REH cell (cell line): ENCODE measurements around a stretch of chr5.

DNA sequence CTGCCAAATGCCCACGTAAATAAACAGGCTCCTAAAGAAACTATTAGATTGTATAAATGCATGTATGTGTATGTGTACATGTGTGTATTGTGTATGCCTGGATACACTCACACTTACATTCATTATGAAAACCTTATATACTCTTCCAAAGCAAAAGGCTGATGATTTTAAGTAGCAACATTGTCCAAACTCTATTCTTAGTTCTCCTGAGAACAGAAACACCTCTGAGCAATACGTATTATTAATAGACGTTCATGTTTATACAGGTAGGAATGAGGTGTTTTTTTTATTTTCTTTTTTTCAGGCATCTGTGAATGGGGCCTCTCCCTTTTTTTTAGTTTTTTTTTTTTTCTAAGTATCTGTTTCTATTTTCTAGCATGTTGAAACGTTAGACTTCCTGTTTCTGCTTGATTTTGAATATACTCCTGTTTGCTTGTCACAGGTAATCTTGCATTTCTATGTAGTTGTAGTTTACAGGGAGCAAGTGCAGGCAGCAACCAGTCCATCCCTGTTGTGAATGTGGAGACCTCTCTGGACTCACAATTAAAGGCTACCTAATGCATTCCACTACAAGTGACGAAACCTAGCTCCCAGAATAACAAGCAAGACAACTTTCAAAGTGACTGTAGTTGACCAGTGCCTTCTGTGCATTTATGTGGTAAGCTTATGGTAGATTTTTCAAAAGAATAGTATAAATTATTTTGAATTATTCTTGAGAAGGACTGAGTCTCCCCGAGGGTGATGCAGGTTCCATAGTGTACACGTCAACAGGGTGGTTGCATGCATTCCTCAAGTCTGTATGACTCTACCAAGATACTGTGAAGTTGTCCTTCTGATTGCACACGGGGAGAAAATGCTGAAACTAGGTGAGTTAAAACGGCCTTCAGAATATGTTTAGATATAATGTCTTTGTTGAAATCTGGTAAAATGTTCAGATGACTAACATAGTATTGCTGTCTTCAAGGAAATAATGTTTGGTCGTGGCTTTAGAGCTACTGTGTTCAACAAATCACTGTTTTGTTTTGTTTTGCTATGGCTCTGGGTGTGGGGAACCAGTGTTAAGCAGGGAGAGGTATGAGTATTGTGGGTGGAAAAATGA, 22.7 kb upstream of the TNFAIP8 start:
- PRO-cap, result no peak

DNA sequence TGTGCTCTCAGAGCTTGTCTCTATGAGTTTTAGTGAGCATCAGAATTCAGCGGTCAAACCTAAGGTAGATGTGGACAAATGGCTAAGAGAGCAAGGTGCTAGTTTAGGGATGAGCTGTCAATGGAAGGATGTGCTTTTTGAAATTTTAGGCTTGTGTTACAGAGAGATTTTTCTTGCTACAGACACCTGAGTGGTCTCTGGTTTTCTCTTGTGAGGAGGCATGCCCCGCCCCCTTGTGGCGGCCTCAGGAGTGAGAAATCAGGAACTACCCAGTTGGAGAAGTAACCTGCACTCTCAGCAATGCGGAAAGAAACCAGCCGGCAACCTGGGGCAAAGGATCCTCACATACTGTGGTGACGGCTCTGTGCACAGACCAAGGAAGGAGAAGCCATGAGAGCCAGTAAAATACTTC, 16.9 kb upstream of the HSD17B4 start:
- PRO-cap, result no peak

- PRO-cap, result no peak
Observed at GRCh38 chr5:119518042-119518853, 66.0 kb downstream of the HSD17B4 start.

- PRO-cap, result no peak
Observed at GRCh38 chr5:120464802-120465980, 1.1 kb downstream of the PRR16 start.

DNA sequence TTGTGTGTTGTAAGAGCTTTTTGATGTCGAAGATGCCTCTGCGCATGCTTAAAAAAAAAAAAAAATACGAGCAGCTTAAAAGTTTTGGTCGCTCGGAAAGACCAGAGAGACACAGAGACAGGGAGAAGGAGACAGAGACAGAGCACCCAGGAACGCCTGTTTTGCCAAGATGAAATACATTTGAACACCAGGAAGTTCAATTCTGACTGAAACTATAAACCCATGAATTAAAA, 2.7 kb upstream of the ZNF474 start:
- PRO-cap, result no peak

- PRO-cap, result no peak
Observed at GRCh38 chr5:122137547-122137830, 8.1 kb downstream of the ZNF474 start.

DNA sequence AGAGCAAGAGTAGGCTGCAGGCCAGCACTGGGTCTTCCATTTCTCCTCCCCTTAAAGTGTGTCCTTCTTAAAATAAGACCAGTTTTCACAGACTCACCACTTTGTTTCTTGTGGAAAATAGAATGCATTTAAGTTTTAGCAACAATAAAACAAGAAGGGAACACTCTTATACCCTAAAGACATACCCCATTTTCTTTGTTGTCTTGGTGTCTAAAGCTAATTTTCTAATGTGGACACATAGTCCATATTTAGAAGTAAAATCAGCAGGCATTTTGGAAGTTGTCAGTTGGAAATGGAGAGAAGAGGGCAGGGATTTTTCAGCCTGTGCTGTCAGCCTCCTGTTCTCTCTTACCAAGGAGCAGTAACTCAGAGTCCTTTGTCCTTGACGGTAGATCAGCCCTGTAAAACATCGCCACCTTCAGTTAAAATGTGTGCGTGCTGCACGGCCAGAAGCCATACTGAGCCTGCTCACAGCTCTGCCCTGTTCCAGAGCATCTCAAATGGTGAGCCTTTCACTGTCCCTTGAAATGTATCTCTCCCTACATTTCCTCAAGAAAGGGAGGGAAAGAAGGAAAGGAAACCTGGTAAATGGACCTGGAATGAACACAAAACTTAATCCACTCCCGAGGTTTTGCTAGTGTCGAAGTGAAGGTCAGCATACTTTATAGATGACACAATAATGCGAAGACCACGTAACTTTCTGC, 103.4 kb downstream of the SNCAIP start:
- PRO-cap, result no peak

- PRO-cap, result no peak
Observed at GRCh38 chr5:122849404-122850687, 4.4 kb downstream of the SNX24 start.

DNA sequence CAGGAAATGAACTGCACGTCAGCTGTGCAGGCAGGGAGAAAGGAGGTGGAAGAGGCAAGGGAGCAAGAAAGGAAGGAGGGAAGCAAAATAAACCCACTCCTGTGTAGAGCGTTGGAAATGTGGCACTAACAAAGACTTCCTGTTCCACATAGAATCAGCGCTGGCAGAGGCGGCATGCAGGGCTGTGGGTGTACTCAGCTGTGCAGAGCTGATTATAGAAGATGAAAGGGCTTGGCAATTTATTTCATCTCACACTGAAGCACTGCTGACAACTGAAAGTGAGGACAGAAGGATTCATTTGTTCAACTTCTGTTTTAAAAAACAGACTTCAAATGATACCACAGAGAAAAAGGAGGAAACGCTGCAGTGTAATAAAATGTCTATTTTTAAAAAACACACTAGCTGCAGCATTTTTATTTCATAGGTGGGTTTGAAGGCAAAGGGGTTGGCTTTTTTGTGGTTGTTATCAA, 583.6 kb downstream of the ZNF608 start:
- PRO-cap, result bidirectional peak, plus-strand start at position 295 of the sequence, minus-strand start at position 127 of the sequence

DNA sequence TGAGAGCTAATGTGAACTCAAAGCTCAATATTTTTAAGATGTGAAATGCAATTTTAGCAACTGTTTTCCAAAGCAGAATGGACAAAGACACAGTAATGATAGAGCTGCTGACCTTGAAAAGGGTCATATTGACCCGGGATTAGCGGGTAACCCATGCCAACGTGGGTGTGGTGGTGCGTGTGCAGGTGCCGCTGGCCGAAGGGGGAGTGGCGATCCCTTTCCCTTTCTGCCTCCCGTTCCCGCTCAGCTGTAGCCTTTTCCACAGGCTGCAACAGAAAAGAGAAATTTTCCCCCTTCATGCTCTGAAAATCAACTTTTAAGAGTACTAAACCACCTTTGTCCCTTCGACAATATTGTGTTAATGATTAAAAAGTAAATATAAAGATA, 105.3 kb downstream of the ZNF608 start:
- PRO-cap, result no peak

DNA sequence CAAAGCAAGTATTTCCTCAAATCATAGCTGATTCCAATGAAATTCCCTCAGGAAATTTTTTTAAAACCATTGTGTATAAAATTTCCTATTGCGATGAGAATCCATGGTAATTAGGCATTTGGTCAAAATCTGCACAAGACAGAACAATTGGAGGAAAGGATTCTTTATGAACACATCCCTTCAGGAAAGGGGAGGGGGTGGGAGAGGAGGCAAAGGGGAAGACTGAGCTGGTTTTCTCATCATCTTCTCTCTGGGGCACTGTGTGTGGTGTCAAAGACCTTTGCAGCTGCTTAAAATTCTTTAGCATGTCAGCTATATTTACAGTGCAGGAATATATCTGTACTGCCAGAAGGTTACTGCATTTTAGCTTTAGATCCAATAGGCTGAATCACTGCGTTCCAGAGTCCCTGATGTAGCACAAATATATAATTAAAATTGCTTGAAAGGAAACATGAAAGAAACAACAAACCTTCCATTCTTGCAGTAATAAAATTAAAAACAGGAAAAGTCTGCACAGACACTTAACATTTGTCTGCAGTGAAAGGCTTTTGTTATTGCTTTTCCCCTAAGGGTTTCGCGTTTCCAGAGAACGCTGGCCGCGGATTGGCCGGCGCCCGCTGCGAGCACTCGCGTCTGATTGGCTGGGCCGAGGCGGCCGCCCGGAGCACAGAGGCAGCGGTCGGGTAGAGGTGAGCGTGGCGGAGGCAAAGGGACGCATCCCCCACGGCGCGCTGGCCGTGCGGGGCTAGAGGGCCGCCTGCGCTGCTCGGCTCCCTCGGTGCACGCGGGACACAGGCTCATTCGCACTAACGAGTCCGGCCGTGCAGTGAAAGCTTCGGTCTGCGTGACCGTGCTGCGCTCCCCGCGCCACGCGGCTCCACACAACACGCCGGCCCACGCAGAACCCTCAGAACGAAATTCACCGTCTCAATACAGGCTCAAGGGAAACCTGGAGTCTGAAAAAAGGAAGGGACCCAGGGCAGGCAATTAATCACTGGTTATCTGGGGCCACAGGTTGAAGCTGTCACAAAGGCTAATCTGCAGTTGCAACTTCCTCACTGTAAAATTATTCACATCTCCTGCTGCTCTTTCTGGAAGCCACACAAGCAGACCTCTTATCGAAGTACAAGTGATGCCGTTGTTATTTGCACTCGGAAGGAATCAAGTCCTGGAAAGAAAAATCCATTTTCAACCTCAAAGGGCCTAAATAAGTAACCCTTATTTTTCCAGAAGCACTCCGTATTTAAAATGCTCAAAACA, 94.9 kb downstream of the ZNF608 start:
- PRO-cap, result bidirectional peak, plus-strand start at position 669 of the sequence, minus-strand start at position 418 of the sequence

DNA sequence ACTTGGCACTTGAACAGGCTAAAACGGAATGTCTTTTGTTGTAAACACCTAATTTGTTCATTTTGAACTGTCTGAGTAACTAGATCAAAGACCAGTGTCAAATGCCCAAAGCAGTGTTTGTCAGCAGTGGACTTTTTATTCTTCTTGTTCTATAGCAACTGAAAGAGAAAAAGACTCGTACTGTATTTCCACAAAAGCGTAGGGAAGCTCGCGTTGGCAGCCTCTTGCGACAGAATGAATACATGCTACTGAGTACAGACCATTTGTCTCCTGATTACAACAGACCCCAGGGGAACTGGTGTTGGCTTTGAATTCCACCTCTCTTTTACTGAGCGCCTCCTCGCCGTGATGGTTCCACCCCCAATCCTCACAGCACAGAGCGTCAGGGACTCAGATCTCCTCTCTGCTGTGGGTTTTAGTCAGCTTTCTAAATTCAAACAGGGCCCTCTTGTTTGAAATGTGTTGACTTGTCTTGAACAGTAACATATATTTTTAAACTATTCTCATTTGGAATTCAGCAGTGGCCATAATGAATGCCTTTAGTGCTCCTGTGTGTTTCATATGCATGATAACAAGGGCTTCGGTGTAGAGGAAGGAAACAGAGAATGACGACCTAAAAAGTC, 602.0 kb upstream of the ZNF608 start:
- PRO-cap, result no peak

GRCh38 chr5:126424452-126425296, 1.5 kb downstream of the GRAMD2B start:
- PRO-cap, result no peak

DNA sequence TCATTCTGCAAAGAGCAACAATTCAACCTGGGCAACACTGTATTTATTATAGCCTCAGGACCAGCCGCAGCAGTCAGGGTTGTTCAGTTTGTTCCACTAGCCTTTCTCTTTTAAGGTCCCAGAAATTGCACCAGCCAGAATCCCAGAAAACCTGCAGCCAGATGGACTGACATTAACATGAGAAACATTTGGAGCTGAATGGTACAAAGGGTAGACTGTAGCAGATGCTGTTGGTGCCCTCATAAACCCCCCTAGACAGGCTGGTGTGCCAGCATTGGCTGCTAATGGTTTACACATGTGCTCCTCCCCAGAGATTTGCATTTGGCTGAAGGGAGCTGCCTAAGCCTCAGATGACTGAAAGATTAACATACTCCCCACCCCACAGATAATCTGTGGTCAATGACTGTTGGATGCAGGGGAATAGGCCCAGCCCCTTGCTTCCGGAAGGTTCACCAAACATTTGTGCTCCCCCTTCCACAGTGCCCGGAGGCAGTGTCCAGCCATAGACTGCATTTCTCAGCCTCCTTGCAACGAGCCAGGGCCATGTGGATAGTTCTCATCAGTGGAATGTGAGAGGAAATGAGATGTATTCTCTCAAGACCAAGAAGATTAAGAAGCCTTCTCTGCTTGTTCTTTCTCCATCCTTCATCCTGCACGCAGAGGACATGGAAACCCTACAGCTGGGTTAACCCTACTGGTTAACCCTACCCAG, 48.7 kb downstream of the TEX43 start:
- PRO-cap, result no peak

DNA sequence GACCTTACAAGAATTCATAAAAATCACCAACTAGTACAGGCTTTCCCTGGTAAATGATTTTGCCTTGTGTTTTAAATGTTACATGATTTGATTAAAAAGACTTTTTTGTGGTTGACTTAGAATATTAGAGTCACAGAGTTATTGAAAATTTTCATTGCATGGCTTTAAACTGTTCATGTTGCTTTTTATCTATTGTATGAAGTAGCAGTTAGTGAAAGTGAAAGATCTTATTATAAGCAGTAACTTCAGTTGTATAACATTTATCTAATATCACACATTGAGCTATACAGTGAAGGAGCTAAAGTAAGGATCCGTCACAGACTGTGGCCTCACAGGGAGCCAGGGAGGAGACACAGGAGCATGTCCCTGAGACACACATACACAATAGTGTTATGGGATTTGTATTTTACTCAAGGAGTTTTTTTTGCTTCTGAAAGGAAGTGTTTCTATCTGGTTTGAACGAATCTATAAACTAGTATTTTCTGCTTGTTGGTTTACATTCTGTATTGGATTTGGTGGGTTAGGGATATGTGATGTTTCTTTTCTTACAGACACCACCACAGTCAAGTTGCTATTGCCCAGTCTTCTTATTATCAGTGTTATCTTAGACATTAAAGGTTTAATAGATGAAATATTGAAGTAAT, 34.1 kb downstream of the LMNB1 start:
- PRO-cap, result no peak

GRCh38 chr5:126908230-126908981, 122.0 kb downstream of the MARCHF3 start:
- PRO-cap, result no peak

- PRO-cap, result no peak
Observed at GRCh38 chr5:127025255-127025847, 5.0 kb downstream of the MARCHF3 start.

- PRO-cap, result no peak
Observed at GRCh38 chr5:127038528-127038959, 8.2 kb upstream of the MARCHF3 start.

DNA sequence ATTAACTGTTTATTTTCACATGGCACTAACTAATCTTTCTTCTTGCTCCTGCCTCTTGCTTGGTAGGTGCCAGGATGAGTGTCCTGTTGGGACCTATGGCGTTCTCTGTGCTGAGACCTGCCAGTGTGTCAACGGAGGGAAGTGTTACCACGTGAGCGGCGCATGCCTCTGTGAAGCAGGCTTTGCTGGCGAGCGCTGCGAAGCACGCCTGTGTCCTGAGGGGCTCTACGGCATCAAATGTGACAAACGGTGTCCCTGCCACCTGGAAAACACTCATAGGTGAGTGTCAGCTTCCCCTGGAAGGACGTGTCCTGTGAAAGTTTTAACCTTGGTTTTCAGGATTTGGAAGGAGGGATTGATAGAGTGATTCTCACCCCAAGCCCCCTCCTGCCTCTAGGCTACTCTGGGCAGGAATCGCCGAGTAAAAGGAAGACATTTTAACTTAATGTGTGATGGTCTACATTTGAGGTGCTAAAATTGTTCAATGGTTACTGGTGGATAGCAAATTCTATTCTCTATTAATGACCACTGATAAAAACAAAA, 107.0 kb upstream of the PRRC1 start:
- PRO-cap, result no peak

GRCh38 chr5:127752374-127753427, 49.5 kb downstream of the CCDC192 start:
- PRO-cap, result no peak